ENCODE results near the genes TC2N and LGMN.

DNA sequence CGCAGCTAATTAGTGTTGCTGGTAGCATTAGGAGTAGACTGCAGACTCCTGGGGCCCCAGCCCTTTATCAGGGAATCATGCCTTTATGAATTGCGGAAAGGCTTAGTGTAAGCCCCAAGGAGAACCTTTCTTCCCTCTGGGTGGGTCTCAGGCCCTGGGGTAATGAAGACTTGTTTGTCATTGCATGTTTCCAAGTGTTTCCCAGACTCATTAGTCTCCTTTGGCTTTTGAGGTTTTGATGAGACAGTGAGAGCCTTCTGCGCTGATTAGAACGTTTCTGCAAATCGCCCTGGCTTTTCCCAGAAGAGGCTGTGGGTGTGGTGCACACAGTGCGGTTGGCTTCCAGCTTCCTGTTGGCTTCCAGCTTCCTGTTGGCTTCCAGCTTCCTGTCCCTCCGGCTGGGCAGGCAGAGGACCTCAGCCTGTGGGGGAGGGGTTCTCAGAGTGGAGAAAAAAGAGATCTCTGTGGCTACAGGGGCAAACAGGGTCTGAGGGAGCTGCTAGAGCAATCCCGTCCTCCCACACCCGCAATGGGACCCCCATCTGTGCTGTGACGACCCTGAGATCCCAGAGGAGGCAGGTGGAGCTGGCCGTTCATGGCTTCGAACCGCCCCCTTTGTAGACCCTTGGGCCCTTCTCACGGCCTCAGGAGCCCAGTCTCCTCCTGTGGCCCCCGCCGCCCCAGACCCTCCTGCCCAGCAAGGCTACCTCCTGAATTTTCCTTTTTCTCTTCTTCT is 42.1 kb downstream of the GPR68 start:
- PRO-cap: no peak
- RAMPAGE, long total RNA, 2 experiments: no peak in any of the 2 experiments

GRCh38 chr14:91311181-91311772 is 66.8 kb upstream of the GPR68 start:
- PRO-cap: no peak
- RAMPAGE, long total RNA, 2 experiments: no peak in any of the 2 experiments

- PRO-cap: unidirectional peak, minus-strand start at chr14:91352258
- RAMPAGE, long total RNA, 2 experiments: no peak in any of the 2 experiments
Observed at GRCh38 chr14:91351826-91352536, 65.6 kb downstream of the CCDC88C start.

DNA sequence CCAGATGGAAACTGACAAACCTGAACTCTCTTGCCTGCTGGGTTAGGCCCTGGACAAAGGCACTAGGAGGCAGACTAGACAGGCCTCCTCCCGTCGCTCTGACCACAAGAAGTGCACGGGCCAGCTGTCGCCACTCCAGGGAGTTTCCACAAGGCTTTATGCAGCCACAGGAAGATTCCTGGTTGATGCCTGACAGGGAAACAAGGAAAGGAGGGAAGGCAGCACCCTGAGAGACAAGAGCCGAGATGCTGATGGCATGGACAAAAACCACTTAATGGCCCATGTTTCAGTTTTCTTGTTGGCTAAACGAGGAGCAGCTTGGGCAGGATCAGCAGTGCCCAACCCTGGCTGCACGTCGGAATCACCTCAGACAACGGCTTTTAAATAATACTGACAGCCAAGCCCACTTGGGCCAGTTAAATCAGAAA is 30.1 kb downstream of the CCDC88C start:
- PRO-cap: no peak
- RAMPAGE, long total RNA, 2 experiments: no peak in any of the 2 experiments

- PRO-cap: unidirectional peak, minus-strand start at chr14:91867536
- RAMPAGE, long total RNA, 2 experiments: no peak in any of the 2 experiments
Observed at GRCh38 chr14:91867332-91867969, at the start of gene TC2N. Gene TC2N (minus strand): TSS chr14:91867536.

GRCh38 chr14:91882810-91883303 is 15.5 kb upstream of the TC2N start:
- PRO-cap: no peak
- RAMPAGE, long total RNA, 2 experiments: no peak in any of the 2 experiments

- PRO-cap: bidirectional peak, plus-strand start at chr14:91884080, minus-strand start at chr14:91883795
- RAMPAGE, long total RNA, 2 experiments: no peak in any of the 2 experiments
Observed at GRCh38 chr14:91883946-91884404, 16.6 kb upstream of the TC2N start.

GRCh38 chr14:91897154-91897883 is 30.0 kb upstream of the TC2N start:
- PRO-cap: no peak
- RAMPAGE, long total RNA, 2 experiments: no peak in any of the 2 experiments

DNA sequence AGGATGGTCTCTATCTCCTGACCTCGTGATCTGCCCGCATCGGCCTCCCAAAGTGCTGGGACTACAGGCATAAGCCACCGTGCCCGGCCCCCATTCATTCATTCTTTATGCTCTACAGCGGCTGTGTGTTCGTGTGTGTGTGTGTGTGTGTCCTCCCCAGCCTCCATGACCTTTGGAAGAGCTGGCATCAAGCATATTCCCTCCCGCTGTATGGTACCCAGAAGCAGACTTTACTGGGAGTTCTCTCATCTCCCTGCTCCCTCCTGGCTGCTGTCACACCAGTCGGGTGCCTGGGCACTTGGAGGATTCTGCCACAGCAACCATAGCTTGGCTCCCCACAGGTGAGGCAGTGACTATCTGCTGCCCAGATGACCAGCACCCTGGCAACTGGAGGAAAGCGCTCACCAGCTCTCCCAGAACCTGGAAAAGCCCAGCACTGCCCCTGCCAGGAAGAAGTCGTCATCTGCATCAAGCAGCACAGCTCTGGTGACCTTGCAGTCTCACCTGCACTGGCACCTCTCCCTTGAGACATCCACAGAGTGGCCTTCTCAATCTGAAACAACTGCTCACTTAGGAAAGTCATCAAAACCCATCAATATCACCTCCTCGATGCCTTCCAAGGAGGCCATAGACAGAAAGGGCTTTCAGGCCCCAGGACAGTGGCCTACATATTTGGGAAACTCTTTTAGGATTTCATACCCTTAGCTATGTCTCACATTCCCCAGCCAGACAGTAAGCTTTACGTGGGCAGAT is 31.9 kb upstream of the TC2N start:
- PRO-cap: no peak
- RAMPAGE, long total RNA, 2 experiments: no peak in any of the 2 experiments

- PRO-cap: no peak
- RAMPAGE, long total RNA, 2 experiments: no peak in any of the 2 experiments
Observed at GRCh38 chr14:91935107-91935480, 12.4 kb downstream of the FBLN5 start.

DNA sequence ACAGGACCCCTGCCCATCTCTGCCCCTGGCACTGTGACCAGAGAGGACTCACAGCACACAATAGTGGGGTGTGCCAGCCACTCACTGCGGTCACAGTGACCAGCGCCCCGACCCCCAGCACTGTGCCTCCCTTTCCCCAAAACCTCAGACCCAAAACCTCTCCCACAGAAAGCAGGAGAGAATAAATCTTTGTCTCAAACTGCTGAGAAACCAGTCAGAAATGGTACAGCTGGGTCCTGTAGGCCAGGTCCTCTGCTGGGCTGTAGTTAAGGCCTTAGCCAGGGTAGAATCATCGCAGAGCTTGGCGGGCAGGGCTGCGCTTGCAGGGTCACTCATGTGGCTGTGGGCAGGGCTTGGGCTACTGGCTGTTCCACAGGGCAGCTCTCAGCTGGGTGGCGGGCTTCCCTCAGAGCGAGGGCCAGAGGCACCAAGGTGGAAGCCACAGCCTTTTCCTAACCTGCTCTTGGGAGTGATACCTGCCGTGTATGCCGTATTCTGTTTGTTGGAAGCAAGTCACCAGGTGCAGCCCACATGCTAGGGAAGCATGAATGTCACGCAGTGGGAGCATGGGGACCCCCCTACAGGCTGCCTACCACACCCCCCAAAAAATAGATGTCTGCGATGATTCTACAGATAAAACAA is 69.9 kb upstream of the RIN3 start:
- PRO-cap: no peak
- RAMPAGE, long total RNA, 2 experiments: no peak in any of the 2 experiments

DNA sequence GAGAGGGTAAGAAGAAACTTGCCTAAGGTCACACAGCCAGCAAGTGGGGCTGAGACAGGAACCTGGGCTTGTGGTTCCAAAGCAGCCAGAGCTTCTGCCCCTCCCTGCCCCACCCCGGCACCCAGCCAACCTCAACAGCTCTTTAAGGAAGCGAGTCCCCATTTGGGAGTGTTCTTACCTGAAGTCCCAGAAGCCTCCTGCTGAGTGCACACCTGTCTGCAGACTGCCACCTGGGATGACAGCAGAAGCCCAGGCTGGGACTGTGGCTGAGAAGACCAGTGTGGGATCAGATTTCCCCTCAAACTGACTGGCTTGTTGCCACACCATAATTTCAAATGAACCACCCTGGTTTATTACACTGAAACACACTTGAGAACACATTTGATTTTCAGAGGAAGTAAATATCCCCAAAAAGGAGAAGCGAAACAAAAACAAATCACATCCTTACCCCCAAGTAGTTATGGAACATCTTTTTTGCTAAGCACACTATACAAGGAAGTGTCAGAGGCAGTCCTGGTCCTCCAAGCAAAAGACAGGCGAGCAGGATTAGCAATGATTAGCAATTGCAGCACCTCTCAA is 6.3 kb upstream of the RIN3 start:
- PRO-cap: no peak
- RAMPAGE, long total RNA, 2 experiments: no peak in any of the 2 experiments

DNA sequence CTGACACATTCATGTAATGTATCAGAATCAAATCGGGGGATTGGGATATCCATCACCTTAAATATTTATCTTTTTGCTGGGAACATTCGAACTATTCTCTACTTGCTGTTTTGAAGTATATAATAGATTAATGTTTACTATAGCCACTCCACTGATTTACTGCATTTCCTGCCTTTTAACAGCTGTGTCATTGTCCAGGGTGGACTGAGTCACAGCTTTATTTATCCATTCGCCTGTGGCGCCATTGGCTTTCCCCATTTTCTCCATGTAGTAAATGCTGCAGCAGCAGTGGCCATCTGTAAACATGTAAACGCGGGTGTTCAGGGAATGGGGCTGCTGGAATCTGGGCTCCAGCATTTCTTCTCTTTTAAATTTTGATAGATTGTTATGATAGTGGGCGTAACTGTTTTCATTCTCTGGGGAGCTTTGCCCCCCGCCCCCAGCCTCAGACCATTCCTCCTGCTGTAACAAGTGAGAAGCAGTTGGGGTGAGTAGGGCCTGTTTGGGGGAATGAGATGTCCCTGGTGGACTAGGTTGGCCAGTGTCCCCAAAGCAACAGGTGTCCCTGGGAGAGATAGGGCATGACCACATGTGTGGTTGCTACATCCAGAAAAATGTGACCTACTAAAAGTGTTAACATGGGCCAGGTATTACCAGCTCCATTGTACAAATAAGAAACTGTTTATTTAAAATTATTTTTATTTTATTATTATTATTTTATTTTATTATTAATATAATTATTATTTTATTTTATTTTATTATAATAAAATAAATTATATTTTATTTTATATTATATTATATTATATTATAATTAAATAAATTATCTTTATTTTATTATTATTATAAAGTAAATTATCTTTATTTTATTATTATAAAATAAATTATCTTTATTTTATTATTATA is 33.0 kb downstream of the RIN3 start:
- PRO-cap: no peak
- RAMPAGE, long total RNA, 2 experiments: no peak in any of the 2 experiments

DNA sequence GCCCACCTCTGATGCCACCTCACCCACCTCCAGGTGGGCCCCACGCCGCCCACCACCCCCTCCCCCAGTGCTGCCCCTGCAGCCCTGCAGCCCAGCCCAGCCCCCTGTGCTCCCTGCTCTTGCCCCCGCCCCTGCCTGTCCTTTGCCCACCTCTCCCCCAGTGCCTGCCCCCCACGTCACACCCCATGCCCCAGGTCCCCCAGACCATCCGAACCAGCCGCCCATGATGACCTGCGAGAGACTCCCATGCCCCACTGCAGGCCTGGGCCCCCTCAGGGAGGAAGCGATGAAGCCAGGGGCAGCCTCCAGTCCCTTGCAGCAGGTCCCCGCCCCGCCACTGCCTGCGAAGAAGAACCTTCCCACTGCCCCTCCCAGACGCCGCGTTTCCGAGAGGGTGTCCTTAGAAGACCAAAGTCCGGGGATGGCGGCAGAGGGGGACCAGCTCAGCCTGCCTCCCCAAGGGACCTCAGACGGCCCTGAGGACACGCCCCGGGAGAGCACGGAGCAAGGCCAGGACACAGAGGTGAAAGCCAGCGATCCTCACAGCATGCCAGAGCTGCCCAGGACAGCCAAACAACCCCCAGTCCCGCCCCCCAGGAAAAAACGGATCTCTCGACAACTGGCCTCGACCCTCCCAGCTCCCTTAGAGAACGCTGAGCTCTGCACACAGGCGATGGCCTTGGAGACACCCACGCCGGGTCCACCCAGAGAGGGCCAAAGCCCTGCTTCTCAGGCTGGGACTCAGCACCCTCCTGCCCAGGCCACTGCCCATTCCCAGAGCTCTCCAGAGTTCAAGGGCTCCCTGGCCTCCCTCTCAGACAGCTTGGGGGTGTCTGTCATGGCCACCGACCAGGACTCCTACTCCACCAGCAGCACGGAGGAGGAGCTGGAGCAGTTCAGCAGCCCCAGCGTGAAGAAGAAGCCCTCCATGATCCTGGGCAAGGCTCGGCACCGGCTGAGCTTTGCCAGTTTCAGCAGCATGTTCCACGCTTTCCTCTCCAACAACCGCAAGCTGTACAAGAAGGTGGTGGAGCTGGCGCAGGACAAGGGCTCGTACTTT is 96.3 kb downstream of the LGMN start:
- PRO-cap: bidirectional peak, plus-strand start at position 411 of the sequence, minus-strand start at position 339 of the sequence
- RAMPAGE, long total RNA, 2 experiments: no peak in any of the 2 experiments

DNA sequence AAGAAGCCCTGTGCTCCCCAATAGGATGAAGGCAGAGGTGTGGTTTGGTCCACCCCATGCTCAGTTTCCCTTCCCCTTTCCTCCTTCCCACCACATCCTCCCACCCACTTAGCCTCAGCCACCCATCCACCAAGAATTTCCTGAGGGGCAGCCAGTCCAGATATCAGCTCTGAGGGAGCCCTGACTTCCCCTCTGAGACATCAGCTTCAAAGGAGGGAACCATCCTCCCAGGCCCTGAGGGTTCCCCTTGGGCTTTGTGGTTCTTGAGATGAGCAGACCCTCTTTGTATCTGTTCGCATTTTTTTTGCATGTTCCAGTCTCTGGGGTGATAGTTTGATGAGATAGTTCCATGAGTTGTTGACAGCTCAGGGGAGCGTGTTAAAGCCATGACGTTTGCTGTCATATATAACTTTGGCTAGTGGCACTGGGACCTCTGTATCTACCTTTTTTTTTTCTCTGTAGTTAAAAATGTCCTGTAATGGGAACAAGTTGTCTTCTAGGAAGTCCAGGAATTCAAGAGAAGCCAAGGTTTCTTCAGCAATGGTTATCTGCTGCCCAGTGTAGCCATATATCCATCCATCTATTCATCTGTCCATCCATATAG is 71.2 kb downstream of the LGMN start:
- PRO-cap: no peak
- RAMPAGE, long total RNA, 2 experiments: no peak in any of the 2 experiments

GRCh38 chr14:92686777-92687504 is 61.5 kb downstream of the LGMN start:
- PRO-cap: unidirectional peak, plus-strand start at chr14:92686985
- RAMPAGE, long total RNA, 2 experiments: no peak in any of the 2 experiments

DNA sequence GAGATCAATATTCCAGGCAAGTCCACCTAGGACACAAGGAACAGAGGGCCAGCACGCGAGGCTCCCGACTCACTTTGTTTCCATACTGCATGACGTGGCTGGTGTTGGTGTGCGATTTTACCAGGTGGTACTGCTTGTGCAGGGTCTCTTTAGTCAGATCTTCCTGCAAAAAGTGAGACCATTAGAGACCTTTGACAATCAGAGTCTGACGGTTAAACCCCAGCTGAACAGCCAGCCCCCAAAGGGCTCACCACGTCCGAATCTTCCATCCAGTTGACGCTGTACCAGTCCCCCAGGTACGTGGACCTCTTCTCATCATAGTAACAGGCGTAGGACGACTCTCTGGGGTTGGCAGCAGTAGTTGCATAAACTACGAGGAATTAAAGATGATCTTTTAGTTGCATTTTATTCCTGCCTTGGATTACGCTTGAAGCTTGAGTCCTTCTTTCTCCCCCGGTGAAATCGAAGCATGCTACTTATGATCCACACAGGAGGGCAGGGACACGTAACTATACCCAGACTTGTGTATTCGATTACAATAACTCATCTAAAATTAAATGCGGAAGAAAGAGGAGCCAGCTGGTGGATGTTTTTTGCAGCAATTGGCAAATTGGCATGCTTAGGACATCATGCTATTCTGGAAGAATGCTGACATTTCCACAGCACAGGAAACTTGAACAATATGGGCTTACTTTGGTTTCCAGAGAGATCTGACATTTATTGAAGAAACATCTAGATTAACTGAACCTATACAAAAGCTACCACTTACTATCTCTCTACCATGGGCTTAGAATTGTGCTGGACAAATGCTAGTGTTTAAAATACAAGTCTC is 36.6 kb downstream of the LGMN start:
- PRO-cap: no peak
- RAMPAGE, long total RNA, 2 experiments: no peak in any of the 2 experiments

- PRO-cap: bidirectional peak, plus-strand start at chr14:92748783, minus-strand start at chr14:92748627
- RAMPAGE, long total RNA, 2 experiments: start-site peak on the minus strand in 2 of 2 experiments, at chr14:92748623-92748680 at its widest, 355 to 646 reads per replicate
Observed at GRCh38 chr14:92748347-92748979, at the start of gene LGMN. Gene LGMN (minus strand): TSS chr14:92748627.

- PRO-cap: no peak
- RAMPAGE, long total RNA, 2 experiments: no peak in any of the 2 experiments
Observed at GRCh38 chr14:92768136-92768498, 19.7 kb upstream of the LGMN start.

DNA sequence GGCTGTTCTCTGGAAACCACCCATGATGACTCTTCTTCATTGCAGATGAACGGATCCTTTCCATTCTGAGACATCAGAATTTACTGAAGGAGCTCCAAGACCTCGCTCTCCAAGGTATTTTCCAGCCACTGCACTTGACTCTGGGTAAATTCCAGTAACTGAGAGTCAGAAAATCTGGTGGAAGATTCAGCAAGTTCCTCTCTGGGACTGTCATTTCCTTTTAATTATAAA is 4.5 kb downstream of the CHGA start:
- PRO-cap: no peak
- RAMPAGE, long total RNA, 2 experiments: no peak in any of the 2 experiments